Camera-type eye (tissue), 1 donor: Measurements from ENCODE around the genes HBEGF, PCDHA10, PCDHA12, PCDHB16, PCDHGB3, PCDHGA8 and PCDHGC5.

DNA sequence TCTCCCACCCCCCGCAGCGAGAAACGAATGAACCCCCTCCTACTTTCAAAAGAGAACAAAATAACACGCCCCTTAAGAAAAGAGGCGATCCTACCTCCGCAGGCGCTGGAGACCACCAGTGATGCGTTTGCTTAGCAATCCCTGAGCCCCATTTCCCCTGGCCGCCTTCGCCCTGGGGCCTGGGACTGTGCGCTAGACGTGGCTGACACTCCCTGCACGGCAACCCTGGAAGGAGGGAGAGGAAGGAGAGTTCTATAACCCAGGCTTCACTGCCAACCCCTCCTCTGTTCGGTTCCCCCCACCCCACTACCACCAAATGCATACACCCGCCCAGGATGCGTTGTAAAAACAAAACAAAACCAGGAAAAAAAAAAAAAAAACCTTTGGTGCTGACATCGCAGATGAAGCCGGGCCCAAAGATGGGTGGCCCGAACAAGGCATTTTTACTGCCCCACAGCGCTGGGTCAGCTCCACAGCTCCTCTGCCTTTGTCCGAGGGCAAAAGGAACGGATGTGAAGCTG, 5.5 kb upstream of the PURA start:
- RAMPAGE, long total RNA = no peak

- RAMPAGE, long total RNA = no peak
These were observed 1.4 kb downstream of the IGIP start for GRCh38 chr5:140126898-140127837.

- RAMPAGE, long total RNA = no peak
These were observed 9.3 kb upstream of the CYSTM1 start for GRCh38 chr5:140165664-140166195.

DNA sequence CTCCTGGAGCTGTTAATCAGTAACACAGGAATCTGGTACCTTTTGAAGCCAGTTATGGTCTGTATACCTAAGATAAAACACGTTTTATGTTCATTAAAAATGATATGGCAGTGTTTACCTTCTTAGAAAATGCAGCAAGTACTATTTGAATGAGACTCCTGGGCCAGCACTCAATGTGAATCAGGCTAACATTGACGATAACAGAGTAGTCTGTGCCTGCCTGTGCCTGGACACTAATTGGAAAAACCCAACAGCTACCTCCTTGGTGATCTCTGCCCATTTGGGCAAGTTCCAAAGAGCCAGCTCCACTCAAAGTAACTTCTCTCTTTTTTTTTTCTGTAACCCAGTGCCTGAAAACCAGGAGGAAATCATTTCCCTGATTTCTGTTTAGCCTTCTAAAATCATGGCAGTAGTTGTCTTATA, 44.7 kb downstream of the CYSTM1 start:
- RAMPAGE, long total RNA = no peak

- RAMPAGE, long total RNA = no peak
These were observed 49.5 kb downstream of the PFDN1 start for GRCh38 chr5:140253112-140254006.

DNA sequence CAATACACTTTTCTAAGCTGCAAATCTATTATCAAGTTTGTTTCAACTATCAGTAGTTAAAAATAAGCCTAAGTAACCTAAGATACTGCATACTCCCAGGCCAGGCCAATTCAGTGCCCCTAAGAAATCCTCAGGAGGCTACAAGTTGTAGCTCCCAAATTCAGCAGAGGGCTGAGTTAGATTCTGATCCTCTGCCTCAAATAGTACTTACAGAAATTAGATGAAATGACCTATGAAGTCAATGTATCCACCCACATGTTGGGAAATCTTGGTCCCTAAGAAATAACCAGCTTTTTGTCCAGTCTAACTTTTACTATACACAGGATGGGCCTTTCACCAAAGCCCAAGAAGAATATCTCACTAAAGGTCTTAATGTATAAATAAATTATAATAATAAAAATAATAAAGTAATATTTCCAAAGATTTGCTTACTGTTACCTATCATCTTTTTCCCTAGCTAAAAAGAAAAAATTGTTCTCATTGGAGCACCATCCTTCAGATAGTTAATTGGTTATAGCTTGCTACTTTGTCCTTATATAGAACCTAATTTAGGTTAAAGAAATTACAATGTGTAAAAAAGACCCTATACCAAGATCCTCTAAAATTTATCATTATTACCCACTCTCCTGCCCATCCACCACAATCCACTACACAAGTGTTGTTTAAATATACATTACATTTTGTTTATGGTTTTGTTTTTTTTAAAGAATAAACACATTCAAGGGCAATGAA, 22.3 kb downstream of the PFDN1 start:
- RAMPAGE, long total RNA = no peak

DNA sequence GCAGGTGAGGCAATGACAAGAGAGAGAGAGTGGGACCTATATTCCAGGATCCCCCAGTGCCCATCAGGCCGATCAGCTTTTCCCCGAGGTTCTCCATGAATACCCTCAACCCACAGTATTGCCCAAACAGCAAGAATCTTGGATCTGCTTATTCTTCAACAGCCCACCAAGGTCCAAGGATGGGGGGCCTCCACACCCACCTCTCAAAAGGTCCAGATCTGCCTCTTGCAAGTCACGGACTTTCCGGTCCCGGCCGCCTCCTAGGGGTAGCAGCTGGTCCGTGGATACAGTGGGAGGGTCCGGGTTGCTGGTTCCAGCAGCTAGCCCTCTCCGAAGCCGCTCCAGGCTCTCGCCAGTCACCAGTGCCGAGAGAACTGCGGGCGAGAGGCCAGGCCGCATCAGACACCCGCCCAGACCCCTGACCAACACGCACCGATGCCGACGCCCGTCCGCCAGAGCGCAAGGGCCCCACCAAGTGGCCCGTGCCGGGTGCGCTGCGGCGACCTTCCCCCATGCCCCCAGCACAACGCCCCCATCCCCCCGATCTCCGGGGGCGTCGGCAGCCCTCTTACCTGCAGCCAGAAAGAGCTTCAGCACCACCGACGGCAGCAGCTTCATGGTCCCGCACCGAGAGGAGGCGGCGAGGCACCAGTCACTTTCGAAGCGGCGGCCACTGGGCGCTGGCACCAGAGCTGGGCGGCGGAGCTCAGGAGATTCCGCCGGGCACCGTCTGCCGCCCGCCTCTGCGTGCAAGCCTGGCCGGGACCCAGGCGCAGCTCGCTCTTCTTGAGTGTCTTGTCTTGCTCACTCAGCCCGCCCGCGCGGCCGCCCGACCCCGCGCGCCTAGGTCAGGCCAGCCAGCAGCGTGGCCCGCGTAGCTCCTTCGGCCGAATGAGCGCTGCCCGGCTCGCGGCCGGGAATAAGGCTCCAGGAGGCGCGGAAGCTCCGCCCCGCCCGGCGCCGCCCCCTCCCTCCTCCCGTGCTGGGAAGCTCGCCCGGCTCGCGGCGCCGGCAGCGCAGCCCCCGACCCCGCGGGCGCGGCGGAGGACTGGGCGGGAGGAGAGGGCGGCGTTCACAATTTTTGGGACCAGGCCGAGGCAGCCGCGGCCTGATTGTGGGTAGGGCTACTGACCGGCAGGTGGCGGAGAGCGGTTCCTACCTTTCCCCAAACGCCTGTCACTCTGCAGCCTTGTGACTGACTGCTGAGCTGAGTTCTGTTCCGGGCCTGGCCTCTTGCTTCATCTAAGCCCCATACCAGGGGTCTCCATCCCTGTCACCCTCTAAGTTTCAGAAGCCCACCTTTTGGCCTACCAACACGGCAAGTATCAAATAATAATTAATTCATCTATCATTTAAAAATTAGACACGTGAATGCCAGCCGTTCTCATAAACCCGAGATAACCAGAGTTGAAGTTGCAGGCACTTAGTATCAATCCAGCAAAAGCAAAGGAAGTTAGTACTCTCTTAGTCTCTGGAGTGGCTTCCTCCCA, at the start of gene HBEGF:
TSS of gene HBEGF (minus strand) at position 893 of the 1,490 bp plus-strand sequence.
- RAMPAGE, long total RNA = no peak

DNA sequence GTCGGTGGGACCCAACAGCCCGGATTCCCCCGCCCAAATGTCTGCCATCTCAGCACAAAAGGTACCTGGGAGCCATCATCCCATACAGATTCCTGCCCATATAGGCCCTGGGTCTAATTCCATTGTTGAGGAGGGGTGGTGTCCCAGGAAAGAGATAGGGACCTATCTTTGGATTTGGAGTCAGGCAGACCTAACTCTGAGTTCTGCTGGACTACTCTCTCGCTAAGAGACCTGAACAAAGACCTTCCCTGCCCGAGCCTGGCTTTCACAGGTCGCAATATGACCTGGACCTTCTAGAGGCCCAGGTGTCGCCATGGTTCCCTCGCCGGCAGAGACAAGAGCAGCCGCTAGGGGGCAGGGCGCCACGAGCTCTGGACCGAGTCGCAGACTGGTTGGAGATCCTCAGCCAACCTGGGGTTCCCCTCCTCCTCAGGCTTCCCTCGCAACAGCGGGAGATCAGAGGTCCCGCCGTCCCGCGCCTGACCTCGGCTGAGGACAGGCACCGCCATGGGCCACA, 3.1 kb downstream of the SLC4A9 start:
- RAMPAGE, long total RNA = no peak

DNA sequence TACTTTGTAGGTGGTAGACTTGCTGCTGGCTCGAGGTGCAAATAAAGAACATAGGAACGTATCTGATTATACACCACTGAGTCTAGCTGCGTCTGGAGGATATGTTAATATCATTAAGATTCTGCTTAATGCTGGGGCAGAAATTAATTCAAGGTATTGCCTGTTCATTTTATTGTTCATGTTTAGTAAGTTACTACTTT, 40.7 kb upstream of the EIF4EBP3 start:
- RAMPAGE, long total RNA = no peak

GRCh38 chr5:140523860-140524333, 23.6 kb upstream of the EIF4EBP3 start:
- RAMPAGE, long total RNA = no peak

DNA sequence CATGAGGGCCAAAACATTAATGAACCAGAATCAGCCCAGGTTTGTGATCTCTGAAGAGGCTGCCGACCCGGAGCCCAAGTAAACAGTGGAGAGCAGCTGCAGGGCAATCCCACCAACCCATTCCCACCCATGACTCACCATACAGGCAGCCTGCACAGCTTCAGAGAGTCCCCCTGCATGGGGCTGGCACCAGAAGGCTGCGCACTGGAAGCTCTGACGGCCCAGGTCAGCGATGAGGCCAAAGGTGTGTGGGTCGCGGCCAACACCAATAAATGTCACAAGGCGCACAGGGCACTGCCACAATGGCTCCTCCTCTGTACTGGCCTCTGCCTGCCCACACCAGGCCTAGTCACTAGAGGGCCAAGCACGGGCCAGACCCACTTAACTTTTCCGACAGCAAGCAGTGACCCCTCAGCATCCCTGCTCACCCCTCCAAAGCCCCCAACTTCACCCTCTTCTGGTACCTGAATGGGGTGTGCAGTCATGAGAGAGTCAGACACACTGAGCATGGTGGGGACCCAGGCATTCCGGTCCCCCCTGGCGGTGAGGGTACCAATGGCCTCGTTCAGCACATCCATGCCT, 3.0 kb upstream of the SRA1 start:
- RAMPAGE, long total RNA = no peak

- RAMPAGE, long total RNA = no peak
These were observed 1.0 kb downstream of the SLC35A4 start for GRCh38 chr5:140565647-140566060.

DNA sequence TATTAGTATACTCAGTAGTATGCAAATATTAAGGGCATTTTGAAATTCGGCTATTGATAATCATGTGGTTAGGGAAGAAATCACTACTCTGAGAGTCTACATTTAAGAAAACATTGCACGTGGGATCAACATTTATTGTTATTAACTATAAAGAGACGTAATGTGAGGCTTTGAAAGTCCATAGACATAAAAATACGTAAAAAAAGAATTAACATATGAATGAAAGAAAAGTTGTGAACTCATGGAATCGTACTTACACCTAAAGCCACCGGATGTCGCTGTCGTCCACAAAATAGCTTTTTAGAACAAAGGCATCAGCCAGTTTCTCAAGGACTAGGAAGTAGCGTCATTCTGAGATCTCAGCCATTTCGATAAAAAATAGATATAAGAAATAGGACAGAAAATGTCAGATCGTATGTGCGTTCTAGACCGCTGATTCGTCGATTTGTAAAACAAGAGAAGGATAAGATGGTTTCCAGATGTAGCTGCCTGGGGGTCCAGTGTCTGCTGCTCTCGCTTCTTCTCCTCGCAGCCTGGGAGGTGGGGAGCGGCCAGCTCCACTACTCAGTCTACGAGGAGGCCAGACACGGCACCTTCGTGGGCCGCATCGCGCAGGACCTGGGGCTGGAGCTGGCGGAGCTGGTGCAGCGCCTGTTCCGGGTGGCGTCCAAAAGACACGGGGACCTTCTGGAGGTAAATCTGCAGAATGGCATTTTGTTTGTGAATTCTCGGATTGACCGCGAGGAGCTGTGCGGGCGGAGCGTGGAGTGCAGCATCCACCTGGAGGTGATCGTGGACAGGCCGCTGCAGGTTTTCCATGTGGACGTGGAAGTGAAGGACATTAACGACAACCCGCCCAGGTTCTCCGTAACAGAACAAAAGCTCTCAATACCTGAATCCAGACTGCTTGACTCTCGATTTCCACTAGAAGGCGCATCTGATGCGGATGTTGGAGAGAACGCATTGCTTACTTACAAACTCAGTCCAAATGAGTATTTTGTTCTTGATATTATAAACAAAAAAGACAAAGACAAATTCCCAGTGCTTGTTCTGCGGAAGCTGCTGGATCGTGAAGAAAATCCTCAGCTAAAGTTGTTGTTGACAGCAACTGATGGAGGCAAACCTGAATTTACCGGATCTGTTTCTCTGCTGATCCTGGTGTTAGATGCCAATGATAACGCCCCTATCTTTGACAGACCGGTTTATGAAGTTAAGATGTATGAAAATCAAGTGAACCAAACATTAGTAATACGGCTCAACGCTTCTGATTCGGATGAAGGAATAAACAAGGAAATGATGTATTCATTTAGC, at the start of gene PCDHA10:
TSS of gene PCDHA10 (plus strand) at position 317 of the 1,311 bp plus-strand sequence.
- RAMPAGE, long total RNA = no peak

DNA sequence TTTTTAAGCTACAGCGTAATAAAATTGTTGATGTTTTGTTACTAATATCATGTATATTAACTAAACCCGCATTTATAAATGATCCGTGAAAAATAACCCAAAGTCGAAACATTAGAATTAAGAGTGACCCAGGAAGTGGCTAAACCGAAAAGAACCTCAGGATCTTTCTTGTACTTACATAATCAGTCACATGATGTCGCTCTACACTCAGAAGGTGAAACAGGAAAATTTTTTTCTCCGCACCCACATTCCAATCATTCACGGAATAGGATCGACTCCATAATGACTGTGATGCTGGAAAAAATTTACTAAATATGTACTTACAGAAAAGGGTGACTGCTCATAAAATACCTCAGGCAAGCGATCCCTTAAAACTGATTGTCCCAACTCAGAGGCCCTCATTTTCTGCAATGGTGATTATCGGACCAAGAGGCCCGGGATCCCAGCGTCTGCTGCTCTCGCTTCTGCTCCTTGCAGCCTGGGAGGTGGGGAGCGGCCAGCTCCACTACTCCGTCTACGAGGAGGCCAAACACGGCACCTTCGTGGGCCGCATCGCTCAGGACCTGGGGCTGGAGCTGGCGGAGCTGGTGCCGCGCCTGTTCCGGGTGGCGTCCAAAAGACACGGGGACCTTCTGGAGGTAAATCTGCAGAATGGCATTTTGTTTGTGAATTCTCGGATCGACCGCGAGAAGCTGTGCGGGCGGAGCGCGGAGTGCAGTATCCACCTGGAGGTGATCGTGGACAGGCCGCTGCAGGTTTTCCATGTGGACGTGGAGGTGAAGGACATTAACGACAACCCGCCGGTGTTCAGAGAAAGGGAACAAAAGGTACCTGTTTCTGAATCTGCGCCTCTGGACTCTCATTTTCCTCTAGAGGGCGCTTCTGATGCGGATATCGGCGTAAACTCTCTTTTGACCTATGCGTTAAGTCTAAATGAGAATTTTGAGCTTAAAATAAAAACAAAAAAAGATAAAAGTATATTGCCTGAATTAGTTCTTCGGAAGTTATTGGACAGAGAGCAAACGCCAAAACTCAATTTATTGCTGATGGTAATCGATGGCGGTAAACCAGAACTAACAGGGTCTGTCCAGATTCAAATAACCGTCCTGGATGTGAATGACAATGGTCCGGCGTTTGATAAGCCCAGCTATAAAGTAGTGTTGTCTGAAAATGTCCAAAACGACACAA, at the start of gene PCDHA12:
TSS of gene PCDHA12 (plus strand) at position 246 of the 1,188 bp plus-strand sequence.
- RAMPAGE, long total RNA = no peak

GRCh38 chr5:141050955-141051196, 298 bp upstream of the PCDHB1 start:
- RAMPAGE, long total RNA = no peak

GRCh38 chr5:141182246-141182870, at the start of gene PCDHB16:
Gene PCDHB16, plus strand, starts transcription at chr5:141182387.
- RAMPAGE, long total RNA = no peak

DNA sequence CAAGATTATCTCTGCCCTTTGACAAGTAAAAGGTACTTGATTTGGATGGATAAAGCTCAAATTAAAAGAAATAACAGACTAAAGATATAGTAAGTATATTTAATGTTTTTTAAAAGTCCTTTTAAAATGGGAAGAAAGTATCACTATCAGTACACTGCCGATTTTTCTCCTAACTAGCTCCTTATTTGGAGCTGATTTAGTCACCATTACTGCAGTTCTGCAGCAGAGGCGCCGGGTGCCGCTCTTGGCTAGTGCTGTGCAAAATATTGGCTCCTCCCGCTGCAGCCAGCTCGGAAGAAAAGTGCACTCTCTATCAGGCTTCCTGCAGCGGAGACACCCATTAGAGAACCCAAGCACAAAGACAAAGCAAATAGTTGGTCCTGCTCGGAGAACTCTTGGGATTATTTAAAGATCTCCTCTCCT, at the start of gene PCDHGB3:
TSS of gene PCDHGB3 (plus strand) at position 304 of the 423 bp plus-strand sequence.
- RAMPAGE, long total RNA = no peak

DNA sequence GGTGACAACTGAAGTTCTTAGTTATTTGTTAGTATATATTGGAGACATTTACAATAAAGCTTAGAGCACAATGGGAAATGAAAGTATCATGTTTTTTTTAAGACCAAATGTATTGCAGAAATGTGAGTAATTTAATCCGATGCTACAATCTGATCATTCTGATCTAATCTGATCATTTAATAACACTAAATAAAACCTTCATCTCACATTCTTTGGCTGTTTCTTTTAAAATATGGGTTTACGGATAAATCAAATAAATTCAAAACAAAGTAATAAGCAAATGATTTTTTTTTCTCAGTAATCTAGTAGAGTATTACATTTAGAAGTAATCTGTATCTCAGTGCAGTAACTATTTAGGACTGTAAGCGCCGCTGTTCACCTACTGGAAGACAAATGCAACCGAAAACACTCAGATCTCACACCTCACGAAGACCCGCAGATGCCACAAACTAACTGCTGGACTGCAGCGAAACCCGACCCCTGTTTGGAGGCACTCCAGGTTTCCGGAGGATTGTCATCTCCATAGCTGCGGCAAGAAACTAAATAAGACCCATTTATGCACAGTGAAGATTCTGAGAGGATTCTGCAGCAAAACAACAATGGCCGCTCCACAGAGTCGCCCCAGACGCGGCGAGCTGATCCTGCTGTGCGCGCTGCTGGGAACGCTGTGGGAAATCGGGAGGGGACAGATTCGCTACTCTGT, at the start of gene PCDHGA8:
TSS of gene PCDHGA8 (plus strand) at position 419 of the 703 bp plus-strand sequence.
- RAMPAGE, long total RNA = no peak

DNA sequence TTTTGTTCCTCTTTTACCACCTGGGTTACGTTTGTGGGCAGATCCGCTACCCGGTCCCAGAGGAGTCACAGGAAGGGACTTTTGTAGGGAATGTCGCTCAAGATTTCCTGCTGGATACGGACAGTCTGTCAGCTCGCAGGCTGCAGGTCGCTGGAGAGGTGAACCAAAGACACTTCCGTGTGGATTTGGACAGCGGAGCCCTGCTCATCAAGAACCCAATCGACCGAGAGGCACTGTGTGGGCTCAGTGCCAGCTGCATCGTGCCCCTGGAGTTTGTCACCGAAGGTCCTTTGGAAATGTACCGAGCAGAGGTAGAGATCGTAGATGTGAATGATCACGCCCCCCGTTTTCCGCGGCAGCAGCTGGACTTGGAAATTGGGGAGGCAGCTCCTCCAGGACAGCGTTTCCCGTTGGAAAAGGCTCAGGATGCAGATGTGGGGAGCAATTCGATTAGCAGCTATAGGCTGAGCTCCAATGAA, 432 bp downstream of the PCDHGC4 start:
- RAMPAGE, long total RNA = no peak

- RAMPAGE, long total RNA = no peak
These were observed at the start of gene PCDHGC5 for GRCh38 chr5:141488792-141489752. Gene PCDHGC5, plus strand, starts transcription at chr5:141489081.